Left lobe of liver (tissue), 1 donor: ENCODE data around the genes LLPH and IL22.

- PRO-cap, result bidirectional peak, plus-strand start at chr12:66130924, minus-strand start at chr12:66130749
Observed at GRCh38 chr12:66130448-66131359, at the start of gene LLPH. Gene LLPH (minus strand): TSS chr12:66130750.

- PRO-cap, result no peak
Observed at GRCh38 chr12:66849667-66850172, 170.8 kb upstream of the GRIP1 start.

DNA sequence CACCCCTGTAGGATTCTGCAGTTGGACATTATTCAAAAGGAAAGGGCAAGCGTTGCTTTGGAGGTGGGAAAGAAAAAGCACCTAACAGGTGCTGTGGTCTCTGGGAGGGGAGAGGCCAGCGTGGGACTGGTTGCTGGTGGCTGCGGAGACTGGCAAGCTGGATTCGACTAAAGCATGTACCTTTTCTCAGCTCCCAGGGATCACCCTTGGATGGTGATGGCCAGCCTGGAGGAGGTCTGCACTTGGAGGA, 1.9 kb downstream of the DYRK2 start:
- PRO-cap, result no peak

DNA sequence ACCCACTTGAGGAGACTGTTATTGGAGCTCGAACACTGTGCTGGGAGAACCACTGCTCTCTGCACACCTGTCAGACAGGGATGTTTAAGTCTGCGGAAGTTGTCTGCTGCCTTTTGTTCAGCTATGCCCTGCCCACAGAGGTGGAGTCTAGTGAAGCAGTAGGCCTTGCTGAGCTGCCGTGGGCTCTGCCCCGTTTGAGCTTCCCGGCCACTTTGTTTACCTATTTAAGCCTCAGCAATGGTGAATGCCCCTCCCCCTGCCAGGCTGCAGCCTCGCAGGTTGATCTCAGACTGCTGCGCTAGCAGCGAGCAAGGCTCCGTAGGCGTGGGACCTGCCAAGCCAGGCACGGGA, 143.5 kb downstream of the DYRK2 start:
- PRO-cap, result no peak

GRCh38 chr12:67827832-67828551, 179.4 kb downstream of the DYRK2 start:
- PRO-cap, result no peak

DNA sequence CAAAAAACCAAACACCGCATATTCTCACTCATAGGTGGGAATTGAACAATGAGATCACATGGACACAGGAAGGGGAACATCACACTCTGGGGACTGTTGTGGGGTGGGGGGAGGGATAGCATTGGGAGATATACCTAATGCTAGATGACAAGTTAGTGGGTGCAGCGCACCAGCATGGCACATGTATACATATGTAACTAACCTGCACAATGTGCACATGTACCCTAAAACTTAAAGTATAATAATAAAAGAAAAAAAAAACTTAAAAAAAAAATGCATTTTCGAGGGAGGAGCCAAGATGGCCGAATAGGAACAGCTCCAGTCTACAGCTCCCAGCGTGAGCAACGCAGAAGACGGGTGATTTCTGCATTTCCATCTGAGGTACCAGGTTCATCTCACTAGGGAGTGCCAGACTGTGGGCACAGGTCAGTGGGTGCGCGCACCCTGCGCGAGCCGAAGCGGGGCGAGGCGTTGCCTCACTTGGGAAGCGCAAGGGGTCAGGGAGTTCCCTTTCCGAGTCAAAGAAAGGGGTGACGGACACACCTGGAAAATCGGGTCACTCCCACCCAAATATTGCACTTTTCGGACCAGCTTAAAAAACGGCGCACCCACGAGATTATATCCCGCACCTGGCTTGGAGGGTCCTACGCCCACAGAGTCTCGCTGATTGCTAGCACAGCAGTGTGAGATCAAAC, 251.5 kb downstream of the DYRK2 start:
- PRO-cap, result no peak

DNA sequence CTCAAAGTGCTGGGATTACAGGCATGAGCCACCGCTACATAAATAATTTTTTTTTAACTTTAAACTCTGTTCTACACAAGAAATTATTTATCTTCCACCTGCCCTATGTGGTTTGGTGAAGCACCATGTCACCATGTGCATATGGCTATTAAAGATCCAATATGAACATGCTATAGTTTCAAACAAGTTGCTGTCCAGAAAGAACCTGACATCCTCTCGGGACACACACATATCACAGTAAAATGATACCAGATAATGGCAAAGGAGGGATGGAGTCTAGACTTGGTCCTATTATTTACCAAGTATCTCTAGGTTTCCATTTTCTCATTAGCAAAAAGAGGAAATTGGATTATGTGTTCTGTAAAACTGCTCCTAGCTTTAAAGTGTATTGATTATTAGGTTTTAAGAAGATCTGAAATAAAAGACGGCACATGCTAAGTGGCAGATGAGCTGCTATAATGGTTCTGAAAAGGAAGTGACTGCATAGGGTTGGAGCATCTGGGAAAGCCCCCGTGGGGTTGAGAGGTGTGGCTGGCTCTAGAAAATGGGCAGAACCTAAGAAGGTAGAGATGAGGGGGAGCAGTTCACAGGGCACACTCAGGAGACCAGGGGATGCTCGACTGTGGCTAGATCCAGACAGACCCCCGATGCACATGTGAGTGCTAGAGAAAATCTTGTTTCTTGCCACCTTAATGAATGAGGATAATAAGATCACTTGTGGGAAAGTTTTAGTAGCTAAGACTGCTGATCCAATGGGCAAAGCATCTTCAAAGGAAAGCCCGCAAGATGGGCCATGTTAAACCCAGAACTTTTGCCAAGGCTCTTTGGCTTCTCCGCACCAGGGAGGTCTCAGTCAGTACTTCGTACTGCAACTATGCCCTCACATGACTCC, 168.4 kb downstream of the IFNG start:
- PRO-cap, result no peak

DNA sequence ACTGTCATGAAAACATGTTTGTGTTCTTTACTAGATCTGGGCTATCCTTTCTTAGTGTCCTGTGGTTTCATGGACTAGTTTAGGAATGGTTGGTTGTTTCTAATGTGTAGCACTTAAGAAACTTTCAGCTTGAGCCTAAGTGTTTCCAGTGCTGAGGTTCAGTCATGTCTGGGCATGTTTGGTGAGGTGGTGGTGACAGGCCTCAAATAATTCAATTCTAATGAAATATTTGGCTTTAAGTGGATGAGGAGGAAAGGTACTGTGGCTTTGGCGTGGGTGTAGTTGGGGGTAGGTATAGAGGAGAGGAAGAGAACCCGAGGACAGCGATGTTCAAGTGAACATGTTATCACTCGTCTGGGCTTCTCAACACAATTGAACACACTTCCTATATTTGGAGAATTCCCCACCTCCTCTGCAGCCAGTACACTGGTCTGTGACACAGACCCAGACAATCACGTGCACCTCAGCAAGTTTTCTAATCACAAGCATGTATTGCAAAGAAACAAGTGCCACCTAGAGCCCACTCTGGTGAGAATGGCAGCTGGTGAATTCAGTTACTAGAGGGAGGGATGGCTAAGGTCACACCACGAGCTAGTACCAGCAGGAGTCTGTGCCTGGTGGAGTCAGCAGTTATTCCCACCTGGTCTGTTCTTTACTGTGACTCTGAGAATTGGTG, 117.3 kb downstream of the IFNG start:
- PRO-cap, result no peak

DNA sequence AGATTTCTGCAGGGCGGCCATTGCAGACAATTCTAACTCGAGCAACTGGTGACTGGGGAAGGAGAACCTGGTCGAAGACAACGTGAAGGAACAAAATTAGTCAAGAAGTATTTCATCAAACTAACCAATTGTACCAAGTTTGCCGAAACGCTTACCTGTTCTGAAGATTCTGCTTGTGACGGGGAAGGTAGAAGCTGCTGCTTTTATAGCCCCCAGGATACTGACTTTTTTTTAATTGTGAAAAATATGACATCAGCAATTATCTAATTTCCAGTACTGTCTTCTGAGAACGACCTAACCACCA, at the start of gene IL22:
Gene IL22, minus strand, starts transcription at position 177 of the 304 bp plus-strand sequence.
- PRO-cap, result no peak

DNA sequence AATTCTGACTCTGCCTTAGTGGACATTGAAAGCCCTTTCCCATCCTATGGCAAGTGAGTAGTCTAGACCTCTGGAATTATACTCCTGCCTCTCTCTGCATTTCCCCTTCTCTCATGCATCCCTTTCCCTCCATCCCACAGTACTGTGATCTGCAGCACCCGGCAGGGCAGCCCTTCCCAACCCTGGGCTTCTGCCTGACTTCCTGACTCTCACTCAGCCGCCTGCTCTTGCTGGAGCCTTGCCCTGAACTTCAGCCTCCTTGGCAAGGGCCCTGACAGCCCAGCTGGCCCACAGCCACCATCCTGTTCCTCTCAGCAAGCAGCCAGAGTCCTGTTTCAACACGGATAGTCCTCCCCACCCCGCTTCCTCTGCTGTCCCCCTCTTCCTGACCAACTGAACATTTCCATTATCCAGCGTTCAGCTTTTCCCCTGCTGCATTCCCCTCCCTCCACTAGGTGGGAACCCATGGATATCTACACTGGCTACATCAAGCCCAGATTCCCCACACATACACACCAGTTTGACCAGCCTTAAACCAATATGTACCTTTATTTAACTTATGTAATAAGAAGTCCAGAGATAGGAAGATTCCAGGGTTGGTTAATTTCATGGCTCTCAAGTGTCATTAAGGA, 74.0 kb upstream of the MDM1 start:
- PRO-cap, result bidirectional peak, plus-strand start at position 333 of the sequence, minus-strand start at position 192 of the sequence

- PRO-cap, result no peak
Observed at GRCh38 chr12:68440120-68440446, 107.9 kb upstream of the MDM1 start.

GRCh38 chr12:68462975-68463313, 130.8 kb upstream of the MDM1 start:
- PRO-cap, result no peak

DNA sequence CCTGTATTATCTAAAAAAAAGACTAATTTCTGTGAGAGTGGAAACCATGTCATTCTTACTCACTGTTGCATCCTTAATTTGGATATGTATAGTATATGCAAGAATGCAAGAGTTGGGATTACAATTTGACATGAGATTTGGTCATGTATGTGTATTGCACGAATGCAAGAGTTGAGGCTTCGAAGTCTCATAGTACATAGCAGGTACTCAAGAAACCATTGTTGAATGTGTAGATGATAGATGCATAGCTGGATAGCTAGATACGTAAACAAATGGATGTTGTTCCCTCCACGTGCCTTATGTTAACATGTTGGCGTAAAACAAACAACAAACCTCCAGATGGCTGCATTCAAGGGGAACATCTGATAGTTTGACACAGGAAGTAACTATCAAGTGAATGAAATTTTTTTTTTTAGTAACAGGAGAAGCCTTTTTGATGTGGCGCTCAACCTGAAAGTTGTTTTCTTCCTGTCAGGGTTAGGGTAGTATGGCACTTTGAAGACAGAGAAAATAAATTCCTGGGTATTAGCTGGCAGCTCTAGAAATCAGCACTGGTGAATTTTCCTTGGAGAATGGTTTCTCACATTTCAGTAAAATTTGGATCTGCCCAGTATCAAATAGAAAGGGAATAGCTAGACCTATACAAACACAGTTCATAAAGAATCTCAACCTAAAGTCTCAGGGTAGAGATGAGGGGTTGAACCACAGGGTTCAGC, 19.0 kb upstream of the RAP1B start:
- PRO-cap, result no peak

DNA sequence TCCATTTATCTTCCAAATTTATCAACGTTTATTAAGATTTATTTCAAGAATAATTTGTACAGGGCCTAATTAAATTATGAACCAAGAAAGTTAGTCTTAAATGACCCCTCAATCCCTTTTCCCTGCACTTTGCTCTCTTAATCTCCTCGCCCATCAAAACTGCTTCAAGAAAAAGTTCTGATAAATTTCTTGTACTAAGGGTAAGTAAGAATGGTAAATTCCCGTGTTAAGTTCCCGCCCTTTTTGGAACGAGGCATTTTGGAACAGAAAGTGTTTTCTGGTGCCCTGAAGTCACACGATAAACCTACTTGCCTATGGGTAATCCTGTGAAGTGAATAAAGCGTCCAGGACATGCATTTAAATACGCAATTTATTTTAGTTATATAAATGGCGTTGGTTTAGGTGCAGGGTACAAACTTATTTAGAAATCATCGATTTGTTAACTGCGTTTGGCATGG, 820 bp upstream of the RAP1B start:
- PRO-cap, result no peak

GRCh38 chr12:68615049-68615868, 4.6 kb downstream of the RAP1B start:
- PRO-cap, result no peak

GRCh38 chr12:68666425-68667266, 20.1 kb upstream of the NUP107 start:
- PRO-cap, result no peak

DNA sequence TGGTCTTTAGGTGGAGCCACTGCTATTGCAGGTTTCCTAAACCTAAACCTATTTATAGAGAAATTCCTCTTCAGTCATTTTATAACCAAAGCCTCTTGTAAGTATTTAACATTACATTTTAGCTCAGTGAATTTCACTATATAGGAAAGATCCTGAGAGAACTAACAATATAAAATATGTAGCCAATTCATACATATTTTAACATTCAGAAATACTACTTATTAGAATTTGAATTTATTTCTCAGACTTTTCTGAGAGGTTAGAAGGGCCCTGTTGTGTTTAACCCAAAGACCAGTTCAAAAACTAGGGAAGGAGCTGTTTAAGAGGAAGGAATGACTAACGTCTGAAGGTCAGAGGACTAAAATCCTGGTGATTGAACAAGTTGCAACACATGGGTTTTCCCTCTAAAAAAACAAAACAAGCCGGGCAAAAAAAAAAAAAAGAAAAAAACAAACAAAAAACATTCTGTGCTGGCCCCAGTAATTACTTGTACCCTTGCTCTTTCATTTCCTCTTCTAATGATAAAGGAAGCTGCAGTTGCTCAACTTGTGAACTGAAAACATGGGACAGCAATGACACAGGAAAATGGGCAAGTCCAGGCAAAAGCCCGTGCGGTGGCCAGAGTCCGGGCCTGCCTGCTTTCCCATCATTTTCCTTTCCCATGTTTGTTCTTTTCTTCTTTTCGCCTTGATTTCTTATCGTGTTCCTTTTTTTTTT, 20.7 kb upstream of the MDM2 start:
- PRO-cap, result bidirectional peak, plus-strand start at position 602 of the sequence, minus-strand start at position 305 of the sequence

GRCh38 chr12:68806938-68807223, 1.1 kb upstream of the MDM2 start:
- PRO-cap, result no peak

DNA sequence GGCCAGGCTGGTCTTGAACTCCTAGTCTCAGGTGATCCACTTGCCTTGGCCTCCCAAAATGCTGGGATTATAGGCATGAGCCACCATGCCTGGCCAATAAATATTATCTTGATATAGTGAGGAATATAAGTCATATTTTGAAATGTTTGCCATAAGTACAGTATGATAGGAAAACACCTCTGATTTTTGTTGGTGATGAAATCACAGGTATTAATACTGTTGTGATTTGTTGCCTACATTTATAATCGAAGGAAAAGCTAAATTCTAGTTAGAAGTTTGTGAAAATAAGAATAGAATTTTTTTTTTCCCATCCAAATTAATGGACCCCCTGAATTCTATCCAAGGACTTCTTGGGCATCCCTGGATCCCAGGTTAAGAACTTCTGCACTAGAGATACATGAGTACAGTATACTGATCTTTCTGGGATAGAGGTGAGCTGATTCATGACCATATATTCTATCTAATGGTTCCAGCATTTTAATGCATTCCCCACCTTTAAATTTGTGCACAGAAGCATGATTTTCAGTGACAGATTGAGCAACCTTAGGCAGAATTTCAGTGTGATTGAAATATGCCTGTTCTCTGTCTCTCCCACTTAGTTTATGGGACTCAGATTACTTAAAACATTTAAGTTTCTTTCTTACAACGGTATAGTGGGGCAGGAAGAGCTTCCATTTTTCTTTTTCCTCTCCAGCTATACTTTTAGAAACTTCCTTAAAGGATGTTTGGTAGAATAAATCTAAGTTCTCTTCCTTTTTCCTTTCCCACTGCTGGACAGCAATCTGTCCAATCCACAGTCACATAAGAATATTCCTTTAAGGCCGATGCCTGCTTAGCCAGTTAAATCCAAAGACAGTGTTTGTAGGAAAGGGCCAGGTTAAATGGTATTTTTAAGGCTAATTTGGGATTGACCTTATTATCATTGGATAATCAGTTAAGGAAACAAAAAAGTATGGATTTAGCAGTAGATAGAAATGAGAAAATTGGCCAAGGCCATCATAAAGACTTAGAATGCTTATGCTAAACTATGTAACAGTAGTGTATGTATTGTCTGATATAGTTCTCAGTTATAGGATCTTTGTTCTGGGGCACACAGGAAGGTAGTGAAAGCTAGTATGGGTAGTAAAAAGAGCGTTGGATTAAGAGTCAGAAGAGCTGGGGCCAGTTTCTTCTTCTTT, 6.7 kb downstream of the MDM2 start:
- PRO-cap, result no peak

DNA sequence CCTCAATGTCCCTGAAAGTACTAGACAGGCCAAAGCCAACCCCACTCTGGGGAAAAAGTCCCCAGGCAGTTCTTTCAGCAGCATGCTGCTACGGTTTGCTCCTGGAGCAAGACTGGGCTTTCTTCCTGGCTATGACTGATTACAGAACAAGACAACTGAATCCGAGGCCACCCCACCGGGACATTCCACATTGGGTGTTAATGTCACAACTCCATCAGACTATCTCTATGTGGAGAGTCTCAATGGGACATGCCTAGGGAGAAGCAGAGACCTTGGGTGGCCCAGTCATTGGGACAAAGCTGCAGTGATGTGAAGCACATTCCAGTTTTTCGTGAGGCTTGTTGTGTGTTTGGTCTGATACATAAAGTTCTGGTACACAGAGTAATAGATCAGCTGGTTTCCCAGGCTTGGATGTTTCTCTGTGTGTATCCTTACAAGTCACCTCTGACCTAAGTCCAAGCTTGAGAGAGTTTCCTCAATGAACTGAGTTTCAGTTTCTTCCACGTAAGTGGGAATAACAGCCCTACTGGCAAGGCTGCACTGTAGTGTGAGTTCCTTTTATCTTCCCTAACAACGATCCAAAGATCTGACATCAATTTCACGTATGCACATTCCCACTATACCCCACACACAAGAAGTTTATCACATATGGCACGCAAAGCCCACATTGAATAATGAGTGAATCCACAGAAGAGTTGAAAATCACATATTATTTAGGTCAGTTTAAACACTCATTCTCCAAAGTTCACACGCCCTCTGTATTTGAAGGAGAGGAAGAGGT, 42.2 kb downstream of the CPM start:
- PRO-cap, result no peak